Fibroblast of the aortic adventitia (primary cell): ENCODE measurements around a stretch of chrX.

DNA sequence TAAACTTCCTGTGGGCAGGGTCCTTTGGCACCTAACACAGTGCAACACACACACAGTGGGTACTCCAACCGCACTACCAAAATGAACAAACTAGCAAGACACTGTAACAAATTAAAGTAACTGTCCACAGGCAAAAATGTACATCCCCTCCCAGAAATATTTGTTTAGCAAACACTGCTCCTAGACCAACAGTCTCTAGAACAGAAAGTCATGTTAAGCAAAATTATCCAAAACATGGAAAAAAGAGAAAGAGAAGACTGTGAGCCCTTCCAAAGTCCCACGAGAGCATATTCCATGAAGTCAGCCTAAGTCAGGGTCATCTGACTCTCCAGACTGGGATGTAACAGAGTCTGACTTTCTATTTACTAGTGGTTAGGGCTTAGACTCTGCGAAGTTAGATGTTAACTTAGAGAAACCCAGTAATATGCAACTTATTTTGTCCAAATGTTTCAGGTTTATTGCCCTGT lies 102.4 kb downstream of the MID1 start:
- CAGE, long polyA plus RNA, result no peak

DNA sequence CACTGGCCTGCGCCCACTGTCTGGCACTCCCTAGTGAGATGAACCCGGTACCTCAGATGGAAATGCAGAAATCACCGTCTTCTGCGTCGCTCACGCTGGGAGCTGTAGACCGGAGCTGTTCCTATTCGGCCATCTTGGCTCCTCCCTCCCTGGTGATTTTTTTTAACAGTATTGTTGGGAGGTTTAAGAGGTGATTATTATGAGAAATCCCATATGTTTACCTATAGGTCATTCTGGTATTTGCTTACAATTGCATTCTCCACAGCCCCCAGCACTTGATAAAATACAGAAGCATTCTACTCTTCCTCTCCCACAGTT lies 183.1 kb downstream of the MSL3 start:
- CAGE, long polyA plus RNA, result no peak

DNA sequence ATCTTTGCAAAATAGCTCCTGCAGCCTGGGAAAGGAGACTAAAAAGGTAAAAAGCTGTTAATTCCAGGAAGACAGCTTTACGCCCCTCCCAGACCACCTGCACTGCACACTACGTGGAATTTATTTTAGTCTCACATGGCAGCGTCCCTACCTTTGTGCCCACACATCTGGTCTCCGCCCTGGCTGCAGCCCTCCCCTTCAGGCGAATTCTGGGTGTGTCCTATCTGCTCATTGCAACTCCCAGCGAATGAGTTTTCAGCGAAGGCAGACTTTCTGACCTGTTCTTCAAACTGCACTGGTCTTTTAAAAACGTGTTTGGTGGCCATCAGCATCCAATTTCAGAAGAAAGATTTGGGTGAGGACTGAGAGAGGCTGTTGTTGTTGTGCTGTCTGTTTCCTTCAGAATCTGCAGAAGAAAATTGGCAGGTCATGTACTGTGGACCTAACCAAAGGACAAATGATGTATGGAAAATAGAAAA lies 4.0 kb downstream of the TLR8 start:
- CAGE, long polyA plus RNA, result no peak

DNA sequence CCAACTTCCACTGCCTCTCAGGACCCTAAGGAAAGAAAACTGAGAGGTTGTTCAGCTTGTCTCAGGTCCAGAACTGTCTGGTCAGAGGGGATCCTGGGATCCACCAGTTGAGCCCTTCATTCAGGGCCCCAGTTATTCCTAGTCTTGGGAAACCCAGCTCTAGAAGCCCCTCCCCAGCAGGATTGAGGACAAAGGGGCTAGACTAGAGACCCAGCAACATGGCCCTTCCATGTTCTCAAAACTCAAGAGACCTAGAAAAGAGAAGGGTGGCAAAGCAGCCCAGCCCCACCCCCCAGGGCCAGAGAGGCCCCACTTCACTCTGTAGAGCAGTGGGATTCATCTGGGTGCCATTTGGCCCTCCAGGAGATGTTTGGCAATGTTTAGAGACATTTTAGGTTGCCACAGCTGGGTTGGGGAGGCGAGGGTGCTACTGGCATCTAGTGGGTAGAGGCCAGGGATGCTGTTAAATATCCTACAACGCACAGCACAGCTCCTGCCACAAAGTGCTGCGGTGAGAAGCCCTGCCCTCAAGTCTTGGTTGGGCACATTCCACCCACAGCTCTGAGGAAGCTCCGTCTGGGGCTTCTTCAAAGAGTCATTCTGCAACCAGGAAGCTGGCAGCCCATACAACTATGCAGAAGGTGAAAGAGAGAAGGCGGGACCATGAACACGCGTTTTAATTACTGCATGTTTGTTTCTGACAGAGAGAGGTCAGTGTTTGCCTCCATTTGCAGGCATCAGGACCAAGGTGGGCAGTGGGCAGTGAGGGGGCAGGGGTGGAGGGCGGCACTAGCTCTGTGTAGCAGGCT lies 48.0 kb upstream of the FAM9C start:
- CAGE, long polyA plus RNA, result no peak

DNA sequence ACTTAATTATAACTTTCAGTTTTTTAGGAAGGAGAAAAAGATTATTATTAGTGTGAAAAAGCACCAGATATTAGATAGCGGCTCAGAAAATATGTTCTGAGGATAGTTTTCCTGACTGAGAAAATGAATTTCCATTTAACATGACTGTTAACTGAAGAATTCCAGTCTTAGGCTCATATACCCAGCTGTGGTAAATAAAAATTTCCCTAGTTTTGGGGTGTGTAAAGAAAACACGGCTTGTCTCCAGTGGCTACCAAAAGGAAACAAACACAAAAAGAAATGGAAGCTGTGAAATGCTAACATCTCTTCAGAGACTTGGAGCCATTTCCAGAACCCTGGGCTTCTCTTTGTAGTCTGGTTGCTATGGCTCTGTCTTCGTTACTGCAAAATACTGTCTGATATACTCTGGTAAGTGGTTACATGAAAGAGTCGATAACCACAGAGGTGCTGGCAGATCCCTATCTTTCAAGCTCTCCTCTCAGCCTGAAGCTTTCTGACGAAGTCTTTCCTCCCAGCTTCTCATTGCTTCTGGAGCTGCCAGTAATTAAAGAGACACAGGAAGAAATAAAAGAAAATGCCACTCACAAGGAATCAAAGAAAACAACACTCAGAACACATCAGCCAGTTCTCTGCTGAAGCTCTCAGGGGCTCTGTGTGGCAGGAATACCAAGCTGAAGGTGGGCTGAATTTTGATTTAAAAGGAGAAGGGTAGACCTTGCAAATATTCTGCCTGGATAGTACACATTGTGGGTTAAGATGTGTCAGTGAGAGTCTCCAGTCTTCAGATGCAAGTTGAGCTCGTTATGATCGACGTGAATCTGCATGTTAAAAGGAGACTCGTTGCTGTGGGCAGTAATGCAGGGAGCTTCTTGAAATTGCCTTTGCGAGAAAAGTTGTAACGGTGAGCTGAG lies 107.5 kb upstream of the FAM9C start:
- CAGE, long polyA plus RNA, result no peak

GRCh38 chrX:13724917-13725440 lies 9.4 kb downstream of the TRAPPC2 start:
- CAGE, long polyA plus RNA, result no peak

GRCh38 chrX:13746123-13746775 lies 11.7 kb downstream of the OFD1 start:
- CAGE, long polyA plus RNA, result no peak

GRCh38 chrX:13804100-13804611 lies 12.7 kb downstream of the GPM6B start:
- CAGE, long polyA plus RNA, result no peak

GRCh38 chrX:13888243-13888771 lies 71.4 kb upstream of the GPM6B start:
- CAGE, long polyA plus RNA, result no peak

DNA sequence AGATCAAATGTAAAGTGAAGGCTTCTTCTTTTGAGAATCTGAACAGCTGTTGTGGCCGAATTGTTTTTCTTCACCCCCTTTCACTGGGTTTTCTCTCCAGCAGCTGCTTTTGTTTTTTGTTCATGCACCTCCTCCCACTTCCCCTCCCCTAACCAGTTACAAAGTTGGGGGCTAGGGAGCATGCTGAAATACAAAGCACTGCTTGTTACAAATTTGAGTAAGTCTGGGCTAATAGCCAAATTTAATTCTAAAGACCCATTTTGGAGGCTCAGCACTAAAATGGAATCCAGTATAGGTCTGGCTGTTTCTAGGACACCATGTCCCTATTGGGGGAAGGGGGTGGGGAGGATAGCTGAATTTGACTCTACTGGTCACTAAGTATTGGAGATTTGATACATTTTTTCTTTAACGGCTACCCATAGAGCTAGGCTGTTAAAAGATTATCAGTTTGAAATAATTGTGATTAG lies 89.2 kb upstream of the GPM6B start:
- CAGE, long polyA plus RNA, result no peak

DNA sequence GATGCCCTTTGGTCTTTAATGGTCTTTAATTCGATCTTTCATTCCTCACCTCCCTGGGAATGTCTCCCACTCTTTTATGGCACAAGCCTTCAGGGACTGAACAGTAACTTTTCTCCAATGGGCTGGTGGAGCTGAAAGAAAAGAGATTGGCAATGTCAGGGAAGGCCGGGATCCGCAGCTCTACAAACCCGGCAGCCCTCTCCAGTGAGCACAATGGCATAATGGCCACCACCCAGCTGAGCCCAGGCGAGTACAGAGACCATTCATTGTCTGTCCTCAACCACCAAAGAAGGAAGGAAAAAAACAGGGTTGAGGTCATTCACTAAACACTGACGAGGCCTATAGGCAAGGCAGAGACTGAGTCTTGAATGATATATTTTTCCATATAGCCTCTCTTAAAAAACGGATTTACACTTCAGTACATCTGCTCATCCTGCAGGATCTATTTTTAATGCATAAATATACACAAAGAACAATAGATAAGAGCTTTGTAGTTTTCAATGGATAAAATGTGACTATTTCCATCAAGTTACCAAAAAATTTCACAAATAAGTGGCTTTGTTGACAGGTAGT lies 3.5 kb downstream of the GEMIN8 start:
- CAGE, long polyA plus RNA, result no peak

DNA sequence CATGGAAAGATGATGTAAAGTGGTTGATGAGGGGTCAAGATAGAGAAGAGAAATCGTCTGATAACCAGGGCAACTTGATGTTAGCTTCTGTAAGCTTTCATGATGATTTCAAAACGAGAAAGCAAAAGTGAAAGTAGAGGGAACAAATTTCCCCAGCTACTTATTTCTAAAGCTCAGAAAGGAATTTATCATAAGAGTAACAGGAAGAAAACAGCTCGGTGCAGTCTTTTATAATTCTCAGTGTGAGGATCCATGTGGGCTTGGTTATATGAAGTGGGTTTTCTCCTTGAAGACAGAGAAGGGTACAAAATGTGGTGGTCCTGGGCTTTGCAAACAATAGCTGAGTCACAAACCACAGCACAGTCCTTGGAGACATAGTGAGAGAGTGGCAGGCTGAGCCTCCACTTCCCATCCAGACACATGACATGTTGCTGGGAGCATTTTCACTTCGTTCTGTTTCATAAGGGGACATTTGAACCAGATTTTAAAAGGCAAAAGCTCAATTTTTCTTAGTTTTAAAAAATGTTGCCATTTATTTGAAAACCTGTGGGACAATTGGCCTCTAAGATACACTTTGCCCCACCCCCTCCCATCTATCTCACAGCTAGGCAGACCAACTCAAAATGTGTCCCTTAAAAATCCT lies 32.0 kb upstream of the GLRA2 start:
- CAGE, long polyA plus RNA, result no peak

DNA sequence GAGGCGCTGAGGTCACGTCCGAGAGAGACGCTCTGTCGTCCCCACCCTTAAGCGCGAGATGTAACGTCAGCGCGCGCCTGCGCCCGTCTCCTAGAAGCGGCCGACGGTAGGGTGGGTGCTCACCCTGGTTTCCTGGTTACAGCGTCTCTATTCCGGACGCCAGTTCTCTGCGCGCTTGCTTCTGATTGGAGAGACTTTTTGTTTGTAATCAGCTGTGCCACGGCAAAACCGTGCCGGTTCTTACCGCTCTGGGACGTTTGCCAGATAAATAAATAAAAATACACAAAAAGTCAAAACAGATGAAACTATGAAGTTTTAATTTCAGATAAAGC lies 274 bp upstream of the PIGA start:
- CAGE, long polyA plus RNA, result no peak

- CAGE, long polyA plus RNA, result no peak
These were observed 701 bp upstream of the PIGA start for GRCh38 chrX:15335963-15336485.

DNA sequence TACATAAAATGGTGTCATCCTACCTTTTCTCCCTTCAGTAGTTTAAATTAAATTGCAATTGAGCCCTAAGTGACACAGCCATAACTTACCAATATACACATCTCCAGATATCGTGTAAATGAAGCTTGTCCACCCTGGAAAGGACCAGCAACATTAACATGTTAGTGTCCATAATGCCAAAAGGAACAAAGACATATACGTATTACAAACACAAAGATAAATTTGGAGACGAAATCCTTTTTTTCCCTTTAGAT lies 23.1 kb upstream of the VEGFD start:
- CAGE, long polyA plus RNA, result no peak

GRCh38 chrX:15606809-15607456 lies 6.2 kb upstream of the ACE2 start:
- CAGE, long polyA plus RNA, result no peak

GRCh38 chrX:15675252-15675875 lies 10.8 kb upstream of the CLTRN start:
- CAGE, long polyA plus RNA, result no peak

GRCh38 chrX:16654847-16655678 lies 5.1 kb downstream of the S100G start:
- CAGE, long polyA plus RNA, result no peak

GRCh38 chrX:16700754-16701107 lies 11.7 kb downstream of the CTPS2 start:
- CAGE, long polyA plus RNA, result no peak

DNA sequence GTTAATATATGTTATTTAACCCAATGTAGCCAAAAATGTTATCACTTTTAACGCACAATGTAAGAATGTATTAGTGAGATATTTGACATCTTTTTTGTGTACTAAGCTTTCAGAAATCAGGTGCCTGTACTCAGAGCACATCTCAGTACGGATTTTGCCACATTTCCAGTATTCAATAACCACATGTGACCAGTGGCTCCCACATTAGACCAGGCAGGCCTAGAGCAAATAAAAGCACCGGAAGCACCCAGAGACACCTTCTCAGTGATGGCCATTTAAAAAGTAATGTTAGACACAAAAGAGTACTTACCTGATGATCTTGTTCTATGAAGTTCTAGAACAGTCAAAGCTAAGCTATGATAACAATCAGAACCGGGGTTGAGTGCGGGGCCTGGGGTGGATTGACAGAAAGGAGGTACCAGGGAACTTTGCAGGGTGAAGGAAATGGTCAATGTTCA lies 1.2 kb downstream of the CTPS2 start:
- CAGE, long polyA plus RNA, result no peak